ReNcell CX (cell line): ENCODE measurements around a stretch of chr2.

DNA sequence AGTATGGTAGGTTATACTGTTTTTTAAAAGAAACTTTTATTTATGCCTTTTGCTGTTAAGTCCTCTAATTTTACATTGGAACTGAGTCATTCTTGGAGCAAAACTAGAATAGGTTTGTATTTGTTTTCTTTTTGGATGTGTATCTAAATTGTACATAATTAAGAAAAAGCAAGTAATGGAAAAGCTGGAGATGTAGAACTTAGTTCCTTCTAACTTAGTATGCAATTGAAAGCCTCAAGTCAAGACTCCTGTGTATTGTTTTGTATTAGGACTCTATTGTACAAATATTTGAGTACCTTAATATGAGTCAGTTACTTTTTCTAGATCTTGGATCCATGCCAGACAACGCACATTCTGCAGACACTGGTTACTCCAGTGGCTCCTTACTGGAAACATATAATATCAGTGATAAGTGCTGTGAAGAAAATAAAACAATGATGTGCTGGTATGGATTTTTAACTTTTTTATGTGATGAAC, 1.4 kb downstream of the SLC39A10 start:
- PRO-cap, result no peak

DNA sequence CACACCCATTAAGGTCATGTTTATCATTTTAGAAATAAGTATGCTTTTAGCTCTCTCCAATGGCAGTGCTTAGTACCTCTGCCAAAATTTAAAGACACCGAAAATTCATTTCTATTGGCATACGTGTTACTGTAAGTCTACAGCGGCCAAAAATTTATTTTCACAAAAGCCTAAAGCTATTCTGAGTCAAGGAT, 13.8 kb downstream of the STK17B start:
- PRO-cap, result no peak

DNA sequence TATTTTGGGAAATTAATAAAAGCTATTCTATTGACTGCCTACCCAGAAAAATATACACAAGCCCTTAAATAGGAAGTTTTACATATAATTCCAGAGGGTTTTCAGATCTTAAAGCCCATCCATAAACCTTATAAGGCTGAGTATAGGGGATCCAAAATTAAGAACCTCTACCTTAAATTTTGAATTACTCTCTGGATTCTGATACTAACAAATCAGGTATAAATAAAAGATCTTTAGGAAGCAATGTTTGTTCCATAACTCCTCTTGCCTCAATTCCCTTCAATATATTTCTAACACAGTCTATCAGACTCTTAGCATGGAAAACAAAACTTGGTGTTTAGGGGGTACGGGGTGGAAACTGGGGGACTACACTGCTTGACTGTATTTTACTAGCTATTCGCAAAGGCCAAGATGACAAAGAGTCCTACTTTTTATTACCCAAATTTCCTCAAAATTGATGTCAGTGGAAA, 13.5 kb downstream of the STK17B start:
- PRO-cap, result no peak

DNA sequence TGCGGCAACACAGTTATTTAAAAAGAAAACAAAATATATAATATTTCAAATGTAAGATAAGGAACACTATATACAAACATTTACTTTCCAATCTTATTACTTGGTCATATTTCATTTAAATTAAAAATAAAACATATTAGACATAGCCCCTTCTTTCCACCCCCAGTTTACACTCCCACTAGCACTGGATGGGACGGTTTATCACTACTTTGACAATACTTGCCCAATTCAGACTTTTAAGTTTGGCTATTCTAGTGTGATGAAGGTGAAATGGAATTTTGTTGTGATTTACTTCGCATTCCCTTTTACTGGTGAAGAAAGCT, 6.1 kb downstream of the STK17B start:
- PRO-cap, result no peak

DNA sequence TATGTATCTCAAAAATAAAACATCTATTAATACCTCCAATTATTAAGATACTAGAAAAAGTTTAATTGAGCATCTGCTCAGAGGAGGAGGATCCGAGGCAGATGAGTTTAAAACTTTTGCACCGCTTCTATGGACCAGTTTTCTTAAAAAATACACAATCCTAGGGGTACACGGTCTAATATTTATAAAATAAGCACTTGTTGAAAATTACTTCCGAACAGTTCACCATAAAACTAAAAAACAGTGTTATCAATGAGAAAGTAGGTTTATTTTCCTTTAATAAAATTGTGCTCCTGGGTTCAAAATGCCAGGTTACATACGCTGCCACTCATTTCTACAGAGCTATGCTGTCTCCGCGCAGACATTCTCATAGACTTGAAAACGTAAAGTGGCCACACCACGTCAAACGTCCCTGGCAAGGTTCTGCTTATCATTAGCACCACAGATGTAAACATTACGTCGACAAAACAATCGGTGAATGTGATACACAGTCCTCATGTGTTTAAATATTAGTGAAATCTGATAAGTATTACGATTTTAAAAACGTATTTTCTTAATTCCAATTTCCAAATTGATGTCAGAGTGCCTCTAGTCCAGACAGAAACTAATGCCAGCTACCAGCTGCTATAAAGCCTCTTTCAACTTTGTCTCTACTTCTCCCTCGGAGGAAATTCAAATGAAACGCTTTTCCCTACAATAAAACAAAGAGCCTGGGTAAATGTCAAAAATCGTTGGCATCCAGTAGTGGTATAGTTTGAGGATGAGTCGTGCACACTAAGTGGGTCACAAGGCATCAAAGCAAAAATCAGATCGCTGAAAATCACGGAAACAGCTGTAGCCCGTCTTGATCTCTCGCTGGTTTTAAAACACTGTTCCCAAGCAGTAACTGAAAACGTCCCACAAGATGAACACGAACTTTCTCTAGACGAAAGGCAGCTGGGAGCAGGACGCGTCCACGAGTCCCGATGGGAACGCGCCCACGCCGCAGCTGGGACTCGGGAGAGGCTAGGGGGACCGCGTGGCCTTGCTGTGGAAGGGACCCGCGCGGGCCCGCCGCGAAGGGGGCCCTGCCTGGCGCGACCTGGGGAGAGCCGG, 1.1 kb downstream of the STK17B start:
- PRO-cap, result no peak

DNA sequence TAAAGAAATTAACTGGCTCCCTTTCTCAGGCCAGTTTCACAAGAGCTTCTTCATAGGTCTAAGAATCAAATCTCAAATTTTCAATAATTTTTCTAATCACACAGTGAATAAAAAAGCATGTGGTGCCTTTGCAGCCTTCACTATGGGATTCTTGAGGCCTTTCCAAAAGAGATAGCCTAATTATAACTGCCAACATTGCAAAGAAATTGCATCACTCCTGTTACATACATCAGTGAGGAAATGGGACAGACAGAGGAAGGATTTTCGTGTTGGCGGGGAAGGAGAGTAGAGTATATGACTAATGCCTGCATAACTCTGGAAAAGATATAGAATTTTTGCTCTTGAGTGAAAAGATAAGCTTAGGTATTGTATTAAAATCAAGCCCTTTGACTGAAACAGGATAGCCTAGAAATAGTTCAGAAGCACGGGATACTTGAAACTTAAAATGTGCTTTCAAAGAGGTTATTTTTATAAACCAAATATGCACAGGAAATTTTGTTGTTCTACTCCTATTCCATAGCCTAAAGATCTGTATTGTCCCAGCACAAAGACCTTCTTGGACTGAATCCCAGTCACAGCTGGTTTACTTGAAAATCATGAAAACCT, 193.2 kb downstream of the HECW2 start:
- PRO-cap, result no peak

DNA sequence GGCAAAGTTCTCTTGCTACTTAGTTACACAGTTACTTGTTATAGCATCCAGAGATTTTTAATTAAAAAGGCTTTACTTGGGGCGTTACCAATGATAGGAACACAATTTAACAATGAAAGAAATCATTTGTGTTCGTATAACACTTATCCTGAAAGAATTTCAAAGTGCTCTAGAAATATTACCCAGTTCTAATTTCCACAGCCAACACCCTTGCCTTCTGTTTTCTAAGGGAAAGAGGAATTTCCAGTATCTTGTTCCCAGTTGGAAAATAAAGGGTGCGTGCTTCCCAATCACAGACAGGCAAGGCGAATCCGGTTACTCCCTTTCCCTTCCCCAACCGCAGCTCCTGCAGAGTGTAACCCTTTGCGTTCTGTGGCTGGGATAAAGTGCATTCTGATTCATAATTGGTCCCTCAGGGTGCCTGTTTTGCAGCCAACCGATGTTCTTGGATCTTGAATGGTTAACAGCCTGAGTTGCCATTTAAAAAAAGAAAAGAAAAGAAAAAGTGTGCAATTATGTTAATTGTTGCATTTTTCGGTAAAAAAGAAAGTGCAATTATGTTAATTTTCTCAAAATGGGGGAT, 40.6 kb upstream of the PGAP1 start:
- PRO-cap, result unidirectional peak, minus-strand start at position 351 of the sequence

DNA sequence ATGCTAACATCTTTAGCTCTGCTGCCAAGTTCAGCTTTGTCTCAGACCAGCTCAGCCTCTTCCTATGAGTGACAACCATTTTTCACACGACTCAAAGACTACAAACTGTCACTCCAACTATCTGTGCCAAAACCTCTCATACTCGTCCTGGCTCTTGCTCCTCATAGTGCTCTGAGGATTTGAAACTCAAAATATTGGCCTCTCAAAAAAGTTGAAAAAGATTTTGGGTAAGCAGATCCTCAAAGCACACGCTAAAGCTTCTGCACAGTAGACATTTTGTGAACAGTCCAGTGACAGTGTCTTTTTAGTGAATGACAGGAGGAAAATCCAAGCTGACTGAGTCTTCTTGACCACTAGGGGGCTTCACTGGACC, 85.4 kb upstream of the PGAP1 start:
- PRO-cap, result no peak

DNA sequence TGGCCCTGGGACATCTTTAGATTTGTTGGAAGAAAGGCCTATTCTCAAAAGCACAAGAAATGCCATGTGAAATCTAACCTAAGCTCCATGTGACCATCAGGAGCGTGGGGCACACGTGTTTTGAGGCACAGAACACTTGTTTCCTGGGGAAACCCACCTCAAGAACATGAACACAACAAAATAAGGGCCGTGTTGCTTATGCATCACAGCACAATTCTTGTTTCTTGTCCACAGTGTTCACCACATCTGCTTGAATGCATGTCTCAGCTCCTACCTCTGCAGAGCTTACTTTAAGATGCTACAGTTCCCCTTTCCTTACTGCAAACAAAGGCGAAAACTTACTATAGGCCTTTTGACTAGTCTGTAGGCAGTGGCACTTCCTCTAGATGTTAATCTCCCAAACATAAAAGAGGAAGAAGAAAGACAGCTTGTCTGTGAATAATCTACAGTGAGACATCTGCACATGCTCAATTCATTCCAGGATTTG, 165.0 kb downstream of the ANKRD44 start:
- PRO-cap, result no peak

- PRO-cap, result no peak
Measured at GRCh38 chr2:197205457-197206445, 104.8 kb downstream of the ANKRD44 start.

- PRO-cap, result no peak
Measured at GRCh38 chr2:197294468-197294766, 16.2 kb downstream of the ANKRD44 start.

- PRO-cap, result no peak
Measured at GRCh38 chr2:197308707-197309387, 1.7 kb downstream of the ANKRD44 start.

- PRO-cap, result bidirectional peak, plus-strand start at chr2:197310378, minus-strand start at chr2:197310454
Measured at GRCh38 chr2:197309610-197310545, 702 bp downstream of the ANKRD44 start.

GRCh38 chr2:197414075-197414411, 20.8 kb downstream of the SF3B1 start:
- PRO-cap, result no peak

- PRO-cap, result no peak
Measured at GRCh38 chr2:197456785-197457076, 3.4 kb downstream of the COQ10B start.

DNA sequence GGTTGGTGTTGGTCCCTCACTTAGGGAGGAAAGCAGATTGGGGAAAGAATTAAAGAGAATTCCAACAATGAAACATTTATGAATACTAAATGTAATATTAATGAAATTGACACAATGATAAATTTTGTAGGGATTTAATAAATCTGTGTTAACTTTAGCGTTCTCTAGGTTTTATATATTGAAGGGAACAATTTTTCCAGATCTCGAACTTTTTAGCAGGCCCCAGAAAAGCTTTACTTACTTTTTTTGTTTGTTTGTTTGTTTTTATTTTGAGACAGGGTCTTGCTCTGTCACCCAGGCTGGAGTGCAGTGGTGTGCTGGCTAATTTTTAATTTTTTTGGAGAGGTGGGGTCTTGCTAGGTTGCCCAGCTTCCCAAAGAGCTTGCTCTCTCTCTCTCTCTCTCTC, 31.4 kb upstream of the SATB2 start:
- PRO-cap, result no peak

DNA sequence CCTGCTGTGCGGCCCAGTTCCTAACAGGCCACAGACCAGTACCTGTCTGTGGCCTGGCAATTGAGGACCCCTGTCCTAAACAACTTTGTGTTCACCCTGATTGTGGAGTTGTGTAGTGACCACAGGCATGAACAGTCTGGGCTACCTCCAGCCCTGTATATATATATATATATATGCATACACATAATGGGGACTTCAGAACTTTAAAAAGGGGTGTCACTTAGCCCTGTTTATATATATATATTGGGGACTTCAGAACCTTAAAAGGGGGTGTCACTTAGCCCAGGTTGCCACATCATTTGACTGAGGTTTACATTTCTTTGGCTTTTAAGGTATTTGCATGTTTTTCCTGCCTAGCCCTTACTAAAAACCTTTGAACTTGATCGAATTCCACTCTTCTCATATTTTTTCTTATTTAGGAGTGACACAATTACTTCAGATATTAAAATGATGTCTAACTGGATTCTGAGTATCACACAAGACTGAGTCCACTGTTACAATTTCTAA, 64.8 kb downstream of the FTCDNL1 start:
- PRO-cap, result no peak

DNA sequence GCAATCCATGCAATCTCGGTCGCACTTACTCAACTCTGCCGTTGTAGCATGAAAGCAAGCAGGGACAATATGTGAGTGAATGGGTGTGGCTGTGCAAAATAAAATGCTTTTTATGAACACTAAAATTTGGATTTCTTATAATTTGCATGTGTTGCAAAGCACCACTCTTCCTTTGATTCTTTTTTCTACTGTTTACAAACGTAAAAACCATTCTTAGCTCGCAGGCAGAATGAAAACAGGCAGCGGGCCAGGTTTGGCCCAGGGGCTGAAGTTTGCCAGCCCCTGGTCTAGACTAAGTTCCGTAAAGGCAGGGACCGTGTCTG, 83.8 kb upstream of the SPATS2L start:
- PRO-cap, result no peak

DNA sequence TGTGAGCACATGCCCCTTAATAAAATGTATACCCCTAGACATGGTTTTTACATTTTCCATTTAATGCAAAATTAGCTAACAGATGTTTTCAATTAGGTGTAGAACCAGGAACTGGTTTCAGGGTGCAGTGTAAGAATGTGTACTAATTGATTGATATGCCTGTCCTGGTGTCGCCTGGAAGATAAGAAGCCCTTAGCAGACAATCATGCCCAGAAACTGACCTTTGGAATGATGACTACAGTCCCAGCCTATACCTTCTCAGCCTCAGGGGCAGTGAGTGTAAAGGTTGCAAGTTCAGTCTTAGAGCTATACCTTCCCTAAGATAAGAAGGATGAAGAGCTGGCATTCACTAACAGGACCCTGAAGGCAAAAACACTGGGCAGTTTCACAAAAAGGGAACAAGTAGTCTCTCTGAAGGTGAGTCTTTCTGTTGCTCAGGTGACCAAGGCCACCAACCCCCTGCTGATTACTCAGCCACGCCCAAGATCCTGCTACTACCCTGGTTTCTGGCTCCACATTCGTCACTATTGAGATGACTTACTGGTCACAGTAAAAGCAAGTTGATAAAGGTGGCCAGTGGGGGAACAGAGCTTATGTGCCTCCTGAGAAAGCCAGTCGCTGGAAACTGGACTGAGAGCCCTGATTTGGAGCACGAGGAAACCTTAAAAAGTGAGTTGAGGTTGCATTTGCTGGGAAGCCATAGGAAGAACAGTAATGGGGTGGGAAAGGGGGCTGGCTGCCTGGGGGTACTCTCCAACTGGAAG, 71.4 kb downstream of the SPATS2L start:
- PRO-cap, result no peak

DNA sequence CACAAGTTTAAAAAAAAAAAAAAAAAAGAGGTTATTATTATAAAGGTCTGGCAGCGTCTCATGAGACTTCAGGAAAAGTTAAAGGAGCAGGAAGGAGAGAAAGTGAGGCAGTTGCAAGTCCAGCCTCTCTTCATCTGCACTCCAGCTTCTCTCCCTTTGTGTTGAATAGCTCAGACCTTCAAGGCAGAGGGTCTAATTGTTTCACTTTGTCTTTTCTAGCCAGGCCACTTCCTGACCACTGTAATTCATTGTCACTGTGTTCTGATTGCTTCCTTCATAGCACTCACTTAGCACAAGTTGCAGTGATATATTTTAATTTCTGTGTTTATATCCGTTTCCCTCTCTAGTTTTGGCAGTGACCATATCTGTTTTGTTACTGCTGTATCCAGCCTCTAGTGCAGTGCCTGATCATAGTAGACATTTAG, 99.9 kb downstream of the SPATS2L start:
- PRO-cap, result no peak